Ureter (tissue), 1 donor: ENCODE data around the genes TSPAN16, ZNF442, ZNF443, ZNF709 and ZNF564.

GRCh38 chr19:11180495-11180894, 16.9 kb downstream of the KANK2 start:
- PRO-cap: no peak

- PRO-cap: no peak
These were observed 649 bp downstream of the ANGPTL8 start for GRCh38 chr19:11240066-11240470.

DNA sequence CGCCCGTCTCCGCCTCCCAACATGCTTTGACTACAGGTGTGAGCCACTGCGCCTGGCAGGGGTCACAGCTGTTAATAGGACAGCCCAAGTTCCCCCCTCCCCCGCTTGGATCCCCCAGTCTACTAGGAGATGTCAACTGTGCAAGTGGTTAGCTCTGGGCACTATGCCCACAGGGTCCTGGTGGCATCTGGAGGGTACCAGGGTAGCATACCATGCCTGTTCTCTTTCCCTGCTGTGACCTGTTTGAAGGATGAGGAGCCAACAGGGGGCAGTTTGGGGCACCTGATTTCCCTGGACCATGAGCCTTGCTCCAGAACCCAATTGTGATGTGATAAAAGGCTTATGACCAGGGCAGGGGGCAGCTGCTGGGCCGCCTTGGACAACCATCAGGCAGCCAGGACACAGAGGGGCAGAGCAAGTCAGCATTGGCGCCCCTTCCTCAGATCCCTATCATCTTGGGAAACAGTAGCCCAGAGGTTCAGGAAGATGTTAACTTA, at the start of gene TSPAN16:
Gene TSPAN16, plus strand, starts transcription at position 389 of the 497 bp plus-strand sequence.
- PRO-cap: no peak

DNA sequence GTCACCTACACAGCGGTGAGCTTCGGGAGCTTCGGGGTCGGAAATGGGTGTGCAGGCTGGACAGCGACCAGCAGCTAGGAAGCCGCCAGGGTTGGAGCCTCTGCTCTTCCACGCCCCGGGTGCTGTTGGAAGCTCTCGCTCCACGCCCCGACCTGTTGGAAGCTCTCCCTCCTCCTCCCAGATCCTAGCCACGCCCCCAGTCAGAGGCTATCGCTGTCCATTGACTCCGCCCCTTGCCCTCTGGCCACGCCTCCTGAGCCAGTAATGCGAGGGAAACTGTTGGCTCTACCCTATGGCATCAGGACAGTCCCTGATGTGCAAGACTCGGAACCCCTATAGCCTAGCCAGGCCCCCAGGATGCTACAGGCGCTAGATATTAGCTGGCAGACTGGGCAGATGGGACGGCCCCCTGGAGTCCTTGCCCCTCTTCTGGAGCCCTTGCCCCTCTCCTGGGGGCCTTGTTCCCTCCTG, 6.3 kb downstream of the PLPPR2 start:
- PRO-cap: no peak

DNA sequence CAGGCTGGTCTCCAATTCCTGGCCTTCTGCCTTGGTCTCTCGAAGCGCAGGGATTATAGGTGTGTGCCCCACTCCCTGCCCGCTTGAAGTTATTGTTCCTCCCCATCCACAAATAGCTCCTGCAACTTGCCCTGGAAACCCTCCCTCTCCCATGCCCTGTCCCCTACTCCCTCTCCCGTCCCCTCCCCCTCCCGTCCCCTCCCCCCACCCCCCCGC, 1.2 kb downstream of the RGL3 start:
- PRO-cap: no peak

DNA sequence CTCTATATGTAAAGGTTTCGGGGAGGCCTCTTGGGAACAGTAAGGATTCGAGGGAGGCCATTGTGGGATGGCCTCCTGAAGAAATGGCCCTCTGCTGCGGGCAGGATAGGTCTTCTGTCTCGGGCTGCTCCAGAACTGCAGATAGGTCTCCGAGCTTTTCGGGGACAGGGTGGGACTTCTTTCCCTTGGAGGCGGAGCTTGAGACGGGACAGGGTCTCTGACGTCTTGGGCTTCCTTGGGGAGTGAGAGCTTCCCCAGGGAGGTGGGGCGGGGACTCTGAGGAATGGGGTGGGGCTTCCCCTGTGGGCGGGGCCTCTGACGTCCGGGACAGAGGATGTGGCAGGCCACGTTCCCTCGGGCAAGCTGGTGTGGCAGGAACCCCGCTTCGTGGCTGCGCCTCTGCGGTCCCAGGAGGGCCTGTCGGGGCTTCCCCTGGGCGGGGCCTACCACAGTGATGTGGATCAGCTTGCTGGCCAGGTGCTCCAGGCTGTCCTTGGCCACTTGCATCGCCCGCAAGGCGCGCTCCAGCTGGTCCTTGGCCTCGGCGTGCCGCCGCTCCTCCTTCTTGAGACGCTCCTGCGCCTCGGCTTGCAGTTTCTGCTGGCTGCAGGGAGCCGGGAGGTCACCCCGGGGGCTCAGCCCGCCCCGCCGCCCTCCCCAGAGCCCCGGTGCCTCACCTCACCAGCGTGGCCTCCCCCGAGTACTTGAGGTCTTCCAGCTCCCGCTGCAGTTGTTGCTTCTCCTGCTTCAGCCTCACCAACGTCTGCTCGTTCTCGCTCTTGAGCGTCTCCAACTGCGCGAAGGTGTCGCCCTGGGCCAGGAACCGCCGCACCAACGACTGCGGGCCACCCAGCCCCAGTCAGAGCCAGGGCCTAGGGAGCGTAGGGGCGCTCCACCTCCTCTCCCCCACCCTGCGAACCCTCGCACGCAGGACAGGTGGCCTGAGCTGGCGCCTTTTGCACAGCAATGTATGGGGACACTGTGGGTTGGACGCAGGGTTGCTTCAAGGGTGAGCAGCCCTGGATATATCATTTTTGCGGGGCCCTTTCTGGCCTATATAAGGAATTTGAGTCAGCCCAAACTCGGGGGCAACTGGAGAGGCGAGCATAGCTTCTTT, 3.3 kb upstream of the RGL3 start:
- PRO-cap: bidirectional peak, plus-strand start at position 347 of the sequence, minus-strand start at position 137 of the sequence

DNA sequence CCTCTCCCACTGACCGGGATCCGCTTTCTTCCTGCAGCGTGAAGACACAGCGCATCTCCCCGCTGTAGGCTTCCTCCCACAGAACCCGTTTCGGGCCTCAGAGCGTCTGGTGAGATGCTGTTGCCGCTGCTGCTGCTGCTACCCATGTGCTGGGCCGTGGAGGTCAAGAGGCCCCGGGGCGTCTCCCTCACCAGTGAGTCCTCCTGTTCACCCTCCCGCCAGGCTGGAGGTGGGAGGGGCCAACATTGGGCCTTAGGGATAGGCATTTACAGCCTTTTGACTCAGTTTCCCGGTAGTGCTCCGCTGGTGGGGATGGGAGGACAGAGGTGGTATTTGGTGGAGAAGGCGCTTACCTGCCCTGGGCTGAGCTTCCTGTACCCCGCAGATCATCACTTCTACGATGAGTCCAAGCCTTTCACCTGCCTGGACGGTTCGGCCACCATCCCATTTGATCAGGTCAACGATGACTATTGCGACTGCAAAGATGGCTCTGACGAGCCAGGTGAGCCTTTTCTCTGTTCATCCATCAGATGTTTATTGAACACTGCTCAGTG, 646 bp downstream of the PRKCSH start:
- PRO-cap: no peak

GRCh38 chr19:11551951-11552286, 7.1 kb downstream of the ELOF1 start:
- PRO-cap: no peak

DNA sequence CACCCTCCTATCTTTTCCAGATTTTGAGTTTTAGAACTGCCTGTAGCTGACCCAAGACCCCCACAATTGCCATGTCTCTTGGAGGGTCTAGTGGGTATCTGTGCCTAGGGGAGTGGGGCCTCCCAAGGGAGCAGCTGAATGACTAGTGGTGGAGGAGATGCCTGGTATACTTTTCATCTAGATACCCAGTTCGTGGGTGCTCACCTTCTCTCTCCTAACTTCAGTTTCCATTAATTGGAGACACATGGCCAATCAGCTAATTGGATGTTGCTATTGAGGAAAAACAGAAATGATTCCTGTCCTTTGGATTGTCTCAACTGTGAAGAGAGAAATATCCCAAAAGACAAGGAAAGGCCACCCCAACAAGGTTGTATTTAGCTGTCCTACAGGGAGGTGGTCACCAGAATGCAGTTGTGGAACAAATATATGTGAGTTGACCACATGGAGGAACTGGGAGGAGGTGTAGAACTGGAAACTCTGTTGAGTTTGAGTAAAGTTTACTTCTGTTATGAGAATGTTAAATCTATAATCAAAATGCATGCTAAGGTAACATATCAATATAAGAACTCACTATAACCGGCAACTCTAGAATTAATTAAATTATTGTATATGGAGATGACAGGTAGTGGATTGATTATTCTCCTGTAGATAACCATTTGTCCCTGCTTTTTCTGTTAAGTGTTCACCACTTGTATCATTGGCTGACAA, 5.2 kb downstream of the ZNF700 start:
- PRO-cap: no peak

DNA sequence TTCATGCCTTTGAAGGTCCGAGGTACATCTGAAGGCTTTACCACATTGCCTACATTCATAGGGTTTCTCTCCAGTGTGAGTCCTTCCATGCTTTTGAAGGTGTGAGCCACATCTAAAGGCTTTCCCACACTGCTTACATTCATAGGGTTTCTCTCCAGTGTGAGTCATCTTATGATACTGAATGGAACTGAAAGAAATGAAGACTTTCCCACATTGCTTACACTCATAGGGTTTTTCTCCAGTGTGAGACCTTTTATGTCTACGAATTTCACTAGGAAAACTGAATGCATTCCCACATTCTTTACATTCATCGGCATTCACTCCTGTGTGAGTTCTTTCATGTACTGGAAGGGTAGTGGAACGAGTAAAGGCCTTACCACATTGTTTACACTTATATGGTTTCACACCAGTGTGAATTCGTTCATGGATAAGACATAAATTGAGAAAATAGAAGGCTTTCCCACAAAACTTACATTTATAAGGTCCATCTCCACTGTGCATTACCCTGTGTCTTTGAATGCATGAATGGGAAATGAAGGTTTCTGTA, 7.0 kb downstream of the ZNF20 start:
- PRO-cap: no peak

DNA sequence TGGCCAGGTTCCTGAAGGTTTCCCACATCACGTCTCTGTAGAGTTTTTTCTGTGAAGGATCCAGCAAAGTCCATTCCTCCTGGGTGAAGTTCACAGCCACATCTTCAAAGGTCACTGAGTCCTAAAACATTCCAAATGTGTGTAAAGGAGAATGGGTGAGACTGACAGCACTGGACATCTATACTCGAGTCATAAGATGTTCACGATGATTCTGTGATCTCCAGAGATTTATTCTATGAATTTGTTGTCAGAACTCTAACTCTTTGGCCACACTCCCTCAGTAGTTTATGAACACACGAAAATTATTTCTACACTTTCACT, 44.5 kb downstream of the ZNF44 start:
- PRO-cap: no peak

DNA sequence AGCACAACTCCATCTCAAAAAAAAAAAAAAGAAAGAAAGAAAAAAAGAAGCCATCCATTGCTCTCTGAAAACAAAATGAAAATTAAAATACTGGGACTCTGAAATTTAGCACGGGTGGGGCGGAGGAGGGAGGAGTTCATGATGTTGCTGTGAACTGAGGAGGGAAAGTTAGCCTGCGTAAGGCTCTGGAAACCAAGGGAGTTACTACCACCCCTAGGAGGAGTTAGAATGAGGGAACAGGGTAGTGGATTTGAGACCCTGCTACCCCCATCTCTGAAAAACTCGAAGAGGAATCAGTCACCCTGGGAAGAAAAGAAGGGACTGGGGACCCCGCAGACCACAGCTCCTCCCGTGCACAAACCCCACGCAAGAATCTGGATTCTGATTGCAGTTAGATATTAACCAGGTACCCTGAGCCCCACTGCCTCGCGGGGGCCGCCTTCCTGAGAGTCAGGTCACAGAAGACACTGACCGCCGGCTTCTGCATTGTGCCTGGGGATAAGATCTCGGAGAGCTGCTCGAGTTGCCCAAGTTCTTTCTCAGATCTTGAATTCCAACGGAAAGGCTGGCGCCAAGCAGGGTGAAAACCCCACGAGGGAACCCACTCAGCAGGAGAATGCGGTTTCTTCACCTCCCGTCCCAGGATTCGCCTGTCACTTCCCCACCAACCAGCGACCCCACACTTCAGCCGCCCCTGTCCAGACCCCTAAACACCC, 933 bp downstream of the ZNF442 start:
- PRO-cap: no peak

GRCh38 chr19:12365108-12366170, at the start of gene ZNF442:
Gene ZNF442 (minus strand): TSS chr19:12365683.
- PRO-cap: bidirectional peak, plus-strand start at chr19:12365801, minus-strand start at chr19:12365710

DNA sequence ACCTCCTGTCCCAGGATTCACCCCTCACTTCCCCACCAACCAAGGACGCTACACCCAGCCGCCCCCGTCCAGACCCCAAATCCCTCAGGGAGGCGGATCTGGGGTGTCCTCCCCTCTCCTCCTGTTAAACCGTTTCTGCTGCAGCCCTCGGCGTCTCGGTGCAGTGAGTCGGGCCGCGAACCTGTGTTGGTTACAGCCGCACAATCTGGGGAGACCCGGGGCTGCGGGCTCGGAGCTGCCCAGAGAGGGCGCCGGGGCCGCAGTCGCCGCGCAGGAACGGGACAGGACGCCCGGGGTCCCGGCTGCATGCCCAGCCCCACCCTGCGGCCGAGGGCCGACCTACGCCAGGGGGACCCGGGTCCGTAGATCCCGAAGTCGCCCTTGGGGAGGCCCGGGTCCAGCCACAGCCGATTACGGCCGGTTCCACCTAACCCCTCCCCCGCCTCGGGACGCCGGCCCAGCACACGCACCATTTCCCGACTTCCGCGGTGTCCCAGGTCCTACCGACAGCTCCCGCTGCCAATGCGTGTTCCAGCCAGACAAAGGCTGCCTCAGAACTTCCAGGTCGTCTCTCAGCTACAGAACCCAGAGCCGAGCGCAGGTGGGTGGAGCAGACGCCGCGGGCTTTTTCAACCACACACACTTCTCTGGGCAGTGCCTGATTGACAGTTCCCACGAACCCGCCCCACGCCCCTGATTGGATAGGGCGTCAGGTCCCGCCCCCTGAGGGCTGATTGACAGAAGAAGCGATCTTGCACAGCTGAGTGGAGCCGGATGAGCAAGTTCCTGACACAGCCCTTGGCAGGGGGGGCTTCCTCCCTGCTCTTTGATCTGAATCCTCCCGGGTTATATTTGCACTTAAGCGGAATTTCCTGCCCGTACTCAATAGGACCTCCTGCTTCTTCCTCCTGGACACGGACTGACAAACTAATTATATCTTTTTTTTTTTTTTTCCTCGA, at the start of gene ZNF443:
Gene ZNF443, minus strand, starts transcription at position 580 of the 959 bp plus-strand sequence.
- PRO-cap: unidirectional peak, minus-strand start at position 446 of the sequence; unidirectional peak, minus-strand start at position 639 of the sequence

GRCh38 chr19:12484313-12485428, at the start of gene ZNF709:
Gene ZNF709 (minus strand): TSS chr19:12484816.
- PRO-cap: bidirectional peak, plus-strand start at chr19:12484937, minus-strand start at chr19:12484816

GRCh38 chr19:12507699-12508300, 23.2 kb upstream of the ZNF709 start:
- PRO-cap: no peak

DNA sequence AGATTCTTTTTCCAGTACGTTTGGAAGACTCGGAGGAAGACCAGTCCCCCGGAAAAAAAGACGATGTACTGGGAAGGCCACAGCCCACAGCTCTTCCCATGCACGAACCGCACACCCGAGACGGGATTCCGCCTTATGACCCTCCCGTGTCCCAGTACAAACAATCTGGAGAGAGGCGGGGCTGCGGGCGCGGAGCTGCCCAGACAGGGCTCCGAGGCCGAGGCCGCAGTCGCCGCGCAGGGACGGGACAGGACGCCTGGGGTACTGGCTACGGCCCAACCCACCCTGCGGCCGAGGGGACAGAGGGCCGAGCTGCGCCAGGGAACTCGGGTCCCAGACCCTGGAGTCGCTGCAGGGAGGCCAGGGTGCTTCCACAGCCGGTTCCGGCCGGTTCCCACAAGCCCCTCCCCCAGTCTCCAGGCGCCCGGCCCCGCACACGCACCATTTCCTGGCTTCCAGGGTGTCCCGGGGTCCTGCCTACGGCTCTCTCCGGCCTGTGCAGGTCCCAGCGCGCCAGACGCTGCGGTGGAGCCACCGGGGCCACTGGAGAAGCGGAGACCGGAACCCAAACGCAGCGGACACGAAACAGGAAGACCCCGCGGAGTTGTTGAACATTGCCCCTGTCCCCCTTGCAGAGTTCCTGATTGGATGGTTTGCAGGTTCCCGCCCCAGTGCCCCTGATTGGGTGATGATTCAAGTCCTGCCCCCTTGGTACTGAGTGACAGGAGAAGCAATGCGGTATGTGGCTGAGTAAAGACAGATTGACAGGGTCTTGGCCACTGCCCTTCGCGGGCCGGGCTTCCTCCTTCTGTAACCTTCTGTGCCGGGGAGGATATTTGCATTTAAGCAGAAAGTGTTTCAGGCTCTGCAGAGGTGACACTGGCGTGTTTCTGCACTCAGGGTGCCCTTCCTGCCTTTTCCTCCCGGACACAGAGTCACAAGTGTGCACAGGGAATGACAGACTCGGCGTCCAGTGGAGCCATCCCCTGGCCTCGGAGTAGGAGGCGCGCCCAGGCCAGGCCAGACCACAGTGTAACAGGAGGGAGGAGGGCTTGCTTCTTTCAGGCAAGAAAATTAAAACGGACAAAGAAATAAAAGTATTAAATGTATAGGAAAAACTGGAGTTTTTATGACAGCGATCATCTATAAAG, at the start of gene ZNF564:
Gene ZNF564, minus strand, starts transcription at position 595 of the 1,151 bp plus-strand sequence.
- PRO-cap: bidirectional peak, plus-strand start at position 163 of the sequence, minus-strand start at position 130 of the sequence; bidirectional peak, plus-strand start at position 445 of the sequence, minus-strand start at position 342 of the sequence; bidirectional peak, plus-strand start at position 849 of the sequence, minus-strand start at position 582 of the sequence

DNA sequence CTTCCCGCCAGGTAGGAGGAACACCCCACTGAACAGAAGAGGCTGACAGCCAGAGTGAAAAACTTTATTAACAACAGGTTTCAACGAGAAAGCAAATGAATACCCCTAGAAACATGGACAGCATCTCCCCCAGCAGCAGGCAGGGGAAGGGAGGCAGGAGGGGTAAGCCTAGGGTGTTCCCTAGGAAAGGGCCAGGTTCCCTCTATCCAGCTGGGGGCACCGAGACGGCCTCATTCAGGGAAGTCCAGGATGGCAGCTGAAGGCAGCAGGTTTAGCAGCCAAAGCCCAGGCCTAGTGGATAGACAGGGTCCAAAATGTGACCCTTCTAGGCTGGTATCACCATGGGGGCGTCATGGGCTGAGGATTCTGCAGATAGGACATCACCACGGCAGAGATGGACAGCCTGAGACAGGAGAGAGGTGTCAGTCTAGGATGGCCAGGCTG, 1.2 kb downstream of the WDR83OS start:
- PRO-cap: no peak

- PRO-cap: no peak
These were observed 3.8 kb upstream of the FBXW9 start for GRCh38 chr19:12700004-12700852.

- PRO-cap: no peak
These were observed 7.1 kb downstream of the BEST2 start for GRCh38 chr19:12758613-12759096.